Measurements from ENCODE around the gene SMARCAL1.

- PRO-cap: no peak
Observed at GRCh38 chr2:215982398-215983084, 30.8 kb downstream of the MREG start.

- PRO-cap: no peak
Observed at GRCh38 chr2:216211712-216212007, 102.5 kb downstream of the XRCC5 start.

DNA sequence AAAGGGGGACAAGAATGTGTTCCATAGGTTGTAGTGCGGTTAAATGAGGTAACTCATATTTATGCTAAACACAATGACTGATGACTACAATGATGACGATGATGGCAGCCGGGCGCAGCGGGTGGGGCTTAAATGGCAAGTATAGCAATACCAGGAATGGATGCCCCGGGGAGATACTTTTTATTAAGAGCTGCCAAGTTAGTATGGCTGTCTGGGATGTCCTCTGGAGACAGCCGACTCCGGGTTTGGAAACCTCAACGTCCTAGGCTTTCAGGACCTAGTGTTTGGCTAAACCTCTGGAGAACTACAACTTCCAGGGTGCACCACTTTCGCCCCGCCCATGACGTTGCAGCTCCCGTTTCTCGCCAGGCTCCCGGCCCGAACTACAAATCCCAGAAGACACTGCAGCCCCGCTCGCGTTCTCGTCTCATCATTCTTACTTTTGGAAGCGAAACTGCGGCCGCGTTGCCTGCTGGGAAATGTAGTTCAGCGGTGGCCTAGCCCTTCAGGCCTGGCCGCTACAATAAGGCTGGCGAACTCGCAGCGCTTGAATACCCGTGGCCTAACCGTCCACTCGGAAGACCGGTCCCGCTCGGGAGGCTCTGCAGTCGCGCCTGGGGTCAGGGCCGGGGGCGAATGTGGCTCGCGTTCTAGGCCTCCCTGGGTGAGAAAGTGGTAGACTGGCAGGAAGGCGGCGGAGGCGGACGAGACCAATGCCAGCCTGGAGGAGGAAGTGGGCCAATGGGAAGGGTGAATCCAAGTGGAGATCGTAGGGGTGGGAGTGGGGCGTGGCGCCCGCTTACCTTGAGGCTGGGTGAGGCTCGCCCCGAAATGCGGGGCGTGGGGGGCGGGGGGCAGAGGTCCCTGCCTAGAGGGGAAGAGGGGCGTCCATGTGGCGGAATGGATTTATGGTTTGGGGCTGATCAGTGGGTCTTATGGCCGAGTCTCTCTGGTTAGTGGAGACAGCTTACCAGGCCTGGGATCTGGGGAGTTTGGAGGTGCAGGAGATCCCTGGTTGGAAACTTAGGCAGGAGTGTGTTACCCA lies at the start of gene SMARCAL1:
SMARCAL1 (plus strand) TSS at position 500 of the 1,045 bp plus-strand sequence.
- PRO-cap: bidirectional peak, plus-strand start at position 489 of the sequence, minus-strand start at position 282 of the sequence; bidirectional peak, plus-strand start at position 759 of the sequence, minus-strand start at position 712 of the sequence

DNA sequence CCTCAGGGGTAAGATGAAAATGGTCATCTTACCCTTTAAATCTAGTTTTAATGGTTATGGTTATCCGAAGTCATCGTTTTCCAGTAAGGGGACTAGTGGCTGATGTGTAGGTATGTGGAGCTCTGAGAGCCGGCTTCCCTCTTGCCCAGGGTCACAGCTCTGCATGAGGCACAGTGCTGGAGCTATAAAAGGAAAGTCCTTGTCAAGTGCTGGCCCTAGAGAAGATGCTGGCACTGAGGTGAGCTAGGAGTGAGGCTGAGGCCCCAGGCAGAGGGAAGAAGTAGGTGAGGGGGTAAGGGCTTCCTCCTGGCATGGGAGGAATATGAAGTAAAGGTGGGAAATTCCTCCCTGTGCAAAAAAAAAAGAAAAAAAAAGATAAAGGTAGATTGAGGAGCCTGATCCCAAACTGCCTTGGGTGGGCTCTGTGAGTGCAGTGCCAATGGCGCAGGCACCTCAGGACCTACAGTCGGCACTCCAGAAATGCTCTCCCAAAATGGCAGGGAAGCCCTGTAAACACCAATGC lies 35.1 kb downstream of the SMARCAL1 start:
- PRO-cap: no peak

DNA sequence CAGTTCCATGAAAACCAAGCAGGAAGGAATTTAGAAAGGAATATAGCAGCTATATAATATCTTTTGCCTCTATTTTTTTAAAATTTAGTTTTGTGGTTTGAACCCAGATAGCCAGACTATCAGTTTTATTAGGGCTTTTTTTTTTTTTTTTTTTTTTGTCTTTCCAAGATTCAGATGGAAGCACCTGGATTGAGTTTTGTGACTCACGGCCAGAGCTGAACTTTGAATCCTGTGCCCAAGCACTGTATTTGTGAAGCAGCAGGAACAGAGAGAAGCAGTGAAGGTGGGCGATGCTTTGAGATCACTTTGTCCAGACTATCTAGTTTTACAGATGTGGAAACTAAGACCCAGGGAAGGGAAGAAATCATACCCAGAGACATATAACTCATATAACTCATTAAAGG lies 33.9 kb downstream of the RPL37A start:
- PRO-cap: bidirectional peak, plus-strand start at position 247 of the sequence, minus-strand start outside the sequence

GRCh38 chr2:216571743-216571965 lies 61.6 kb upstream of the IGFBP2 start:
- PRO-cap: no peak

GRCh38 chr2:216649371-216650270 lies 16.4 kb downstream of the IGFBP2 start:
- PRO-cap: unidirectional peak, plus-strand start at chr2:216649491; bidirectional peak, plus-strand start at chr2:216650095, minus-strand start at chr2:216649956

DNA sequence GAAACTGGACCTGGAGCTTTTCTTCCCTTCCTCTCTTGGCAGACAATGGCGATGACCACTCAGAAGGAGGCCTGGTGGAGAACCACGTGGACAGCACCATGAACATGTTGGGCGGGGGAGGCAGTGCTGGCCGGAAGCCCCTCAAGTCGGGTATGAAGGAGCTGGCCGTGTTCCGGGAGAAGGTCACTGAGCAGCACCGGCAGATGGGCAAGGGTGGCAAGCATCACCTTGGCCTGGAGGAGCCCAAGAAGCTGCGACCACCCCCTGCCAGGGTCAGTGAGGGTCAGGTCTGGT lies 27.2 kb downstream of the IGFBP2 start:
- PRO-cap: no peak

DNA sequence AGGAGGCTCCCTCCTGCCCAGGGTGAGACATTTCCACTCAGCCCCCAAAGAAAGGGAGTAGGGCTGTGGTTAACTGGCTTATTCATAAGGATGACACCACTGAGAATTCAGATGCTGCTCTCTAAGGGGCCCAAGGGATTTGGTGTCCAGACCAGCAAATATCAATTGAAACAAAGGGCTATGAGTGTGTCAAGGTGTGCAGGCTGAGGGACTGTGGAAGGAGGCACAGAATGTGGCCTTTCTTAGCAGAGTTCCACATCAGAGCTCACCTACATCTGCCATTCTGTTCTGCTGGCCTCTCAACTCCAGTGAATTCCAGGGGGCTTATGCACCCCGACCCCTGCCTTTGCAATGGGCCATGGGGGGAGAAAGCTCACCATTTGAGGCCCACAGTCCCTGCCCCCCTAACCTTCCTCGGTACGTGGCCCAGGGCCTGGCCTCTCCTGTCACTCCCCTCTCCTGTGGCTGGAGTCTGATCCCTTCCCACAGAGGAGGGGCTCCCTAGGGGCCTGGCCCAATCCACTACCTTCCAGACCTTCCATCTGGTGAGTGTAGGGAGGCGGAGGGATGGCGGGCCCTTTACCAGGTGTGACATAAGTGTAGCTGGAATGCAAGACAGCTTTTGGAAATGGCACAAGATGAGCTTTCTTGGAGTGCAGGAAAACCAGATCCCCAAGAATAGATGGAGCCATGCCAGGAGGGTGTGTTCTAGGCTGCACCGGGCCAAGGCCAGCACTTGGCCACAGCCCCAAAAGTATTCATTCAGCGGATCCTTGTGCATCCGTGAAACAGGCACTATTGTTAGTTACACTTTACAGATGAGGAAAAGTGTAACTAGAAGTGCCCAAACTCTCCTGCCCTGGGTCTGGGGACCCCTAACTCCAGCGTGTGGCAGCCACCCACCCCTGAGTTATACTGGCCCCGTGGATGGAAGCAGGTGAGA lies 30.2 kb downstream of the IGFBP5 start:
- PRO-cap: no peak

- PRO-cap: unidirectional peak, plus-strand start at chr2:216765974
Observed at GRCh38 chr2:216765607-216766273, 70.4 kb upstream of the IGFBP5 start.

DNA sequence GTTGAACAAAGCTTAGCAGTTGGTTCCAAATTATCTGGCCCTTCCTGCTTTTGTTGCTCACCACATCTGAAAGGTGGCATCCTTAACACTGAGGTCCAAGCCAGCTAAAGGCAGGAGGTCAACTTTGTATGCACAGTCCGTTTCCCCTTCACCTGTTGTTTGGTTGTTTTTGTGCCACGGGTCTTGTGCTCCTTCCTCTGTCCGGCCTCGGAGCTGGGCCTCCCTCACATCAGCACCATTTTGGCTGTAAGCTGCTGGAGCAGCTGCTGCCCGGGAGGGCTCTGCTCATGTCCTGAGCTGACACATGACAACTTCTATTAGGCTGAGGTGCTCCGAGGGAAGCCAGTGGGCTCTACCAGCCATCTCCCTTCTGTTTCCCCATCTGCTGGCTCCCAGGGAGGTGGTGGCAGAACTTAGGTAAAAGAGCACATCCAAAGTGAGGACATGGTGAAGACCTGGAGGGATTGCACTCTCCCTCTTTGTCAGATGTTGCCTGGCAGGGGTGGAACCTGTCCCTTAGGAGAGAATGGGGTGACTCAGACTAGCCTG lies 49.6 kb upstream of the TNP1 start:
- PRO-cap: no peak

DNA sequence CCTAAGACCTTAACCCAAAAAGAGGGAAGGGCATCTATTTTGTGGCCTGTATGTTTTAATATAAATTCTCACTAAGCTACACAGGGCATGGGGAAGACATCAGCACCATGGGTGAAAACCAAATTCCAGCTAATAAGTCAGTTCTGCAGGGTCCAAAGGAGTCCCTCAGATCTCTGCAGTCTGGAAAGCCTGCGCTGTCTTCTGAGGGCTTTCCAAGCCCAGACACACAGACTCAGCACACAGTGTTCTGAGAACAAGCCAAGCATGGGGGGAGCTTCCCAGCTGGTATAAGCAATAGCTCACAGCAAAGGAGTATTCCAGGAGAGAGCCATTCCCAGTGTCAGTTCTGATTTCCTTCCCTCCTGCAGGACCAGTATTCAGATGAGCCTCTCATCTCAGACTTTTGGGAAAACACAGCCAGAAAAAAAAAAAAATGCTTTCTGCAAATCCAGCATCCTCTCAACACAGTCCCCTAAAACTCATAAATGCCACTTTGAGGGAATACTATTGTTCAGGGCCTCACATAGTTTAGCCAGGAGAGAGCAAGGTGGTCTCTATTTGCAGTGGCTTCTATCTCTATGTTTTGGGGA lies 370.7 kb downstream of the TNS1 start:
- PRO-cap: no peak

- PRO-cap: no peak
Observed at GRCh38 chr2:217681826-217682112, 321.0 kb downstream of the TNS1 start.

- PRO-cap: no peak
Observed at GRCh38 chr2:217687449-217688083, 315.2 kb downstream of the TNS1 start.

DNA sequence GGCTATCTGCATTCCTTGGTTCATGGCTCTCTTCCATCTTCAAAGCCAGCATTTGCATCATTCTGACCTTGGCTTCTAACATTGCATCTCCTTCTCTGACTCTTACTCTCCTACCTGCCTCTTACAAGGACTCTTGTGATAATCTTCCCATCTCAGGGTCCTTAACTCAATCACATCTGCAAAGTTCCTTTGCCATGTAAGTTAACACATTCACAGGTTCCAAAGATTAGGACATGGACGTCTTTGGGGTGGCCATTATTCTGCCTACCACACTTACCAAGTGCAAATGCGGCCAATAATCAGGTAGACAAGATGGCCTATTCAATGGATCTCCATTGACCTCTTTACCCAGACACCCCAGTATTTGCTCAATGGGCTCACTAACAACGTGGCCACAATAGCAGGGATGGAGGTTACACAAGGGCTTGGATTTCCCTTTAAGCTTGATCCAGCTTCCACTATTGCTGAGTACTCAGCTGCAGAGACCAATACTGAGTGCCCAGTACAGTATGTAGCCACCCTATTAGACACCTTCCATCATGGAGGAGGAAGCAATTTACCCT lies 232.4 kb downstream of the TNS1 start:
- PRO-cap: no peak

DNA sequence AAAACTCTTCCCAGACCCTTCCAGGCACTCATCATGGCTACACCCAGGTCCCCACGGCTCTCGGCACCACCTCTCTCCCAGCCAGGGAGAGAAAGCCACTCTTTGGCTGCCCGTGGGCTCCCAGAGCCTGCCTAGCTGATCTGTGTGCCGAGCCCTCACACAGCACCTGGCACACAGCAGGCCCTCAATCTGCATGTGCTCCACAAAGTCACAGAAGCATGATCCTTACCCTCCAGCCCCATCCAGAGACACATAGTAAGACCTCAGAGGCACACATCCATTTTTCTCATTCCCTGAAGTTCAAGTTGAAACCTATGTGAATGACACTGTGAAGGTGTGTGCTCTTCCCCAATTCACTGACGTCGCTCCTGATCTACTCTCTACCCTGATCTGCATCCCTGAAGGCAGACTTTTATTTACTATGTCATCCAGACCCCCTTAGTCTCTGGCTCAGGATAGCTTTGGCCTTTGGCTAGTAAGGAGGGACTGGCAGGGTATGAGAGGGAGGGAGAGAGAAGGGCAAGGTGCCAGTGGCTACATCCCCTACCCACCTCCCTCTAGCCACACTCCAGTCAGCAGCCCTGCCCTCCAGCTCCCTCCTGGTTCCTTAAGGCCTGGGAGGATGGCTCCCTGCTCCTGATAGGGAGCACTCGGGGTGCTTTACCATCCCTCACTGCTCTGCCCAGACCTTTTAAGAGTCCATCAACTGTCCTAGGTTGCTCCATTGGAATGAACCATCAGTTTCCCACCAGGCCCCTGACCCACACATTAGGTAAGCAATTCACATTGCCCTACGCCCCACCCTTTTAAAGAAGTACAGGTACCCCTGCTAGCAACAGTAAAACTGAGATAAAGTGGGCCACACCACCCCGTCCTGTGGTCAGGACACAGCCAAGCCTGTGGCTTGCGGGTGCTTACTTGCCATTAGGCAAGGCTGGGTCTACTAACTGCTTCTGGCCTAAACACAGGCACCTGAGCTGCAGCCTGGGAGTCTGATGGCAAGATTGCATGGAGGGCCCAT lies 177.7 kb downstream of the TNS1 start:
- PRO-cap: no peak

GRCh38 chr2:217853398-217854162 lies 149.2 kb downstream of the TNS1 start:
- PRO-cap: no peak

GRCh38 chr2:217897661-217898881 lies 104.7 kb downstream of the TNS1 start:
- PRO-cap: no peak

GRCh38 chr2:217909444-217909943 lies 93.3 kb downstream of the TNS1 start:
- PRO-cap: no peak

- PRO-cap: no peak
Observed at GRCh38 chr2:217921818-217922356, 80.9 kb downstream of the TNS1 start.